Peritoneum (tissue), 1 donor: Measurements from ENCODE around the genes ANP32A and NOX5.

GRCh38 chr15:68073650-68074081 lies 19.6 kb downstream of the PIAS1 start:
- PRO-cap: no peak

DNA sequence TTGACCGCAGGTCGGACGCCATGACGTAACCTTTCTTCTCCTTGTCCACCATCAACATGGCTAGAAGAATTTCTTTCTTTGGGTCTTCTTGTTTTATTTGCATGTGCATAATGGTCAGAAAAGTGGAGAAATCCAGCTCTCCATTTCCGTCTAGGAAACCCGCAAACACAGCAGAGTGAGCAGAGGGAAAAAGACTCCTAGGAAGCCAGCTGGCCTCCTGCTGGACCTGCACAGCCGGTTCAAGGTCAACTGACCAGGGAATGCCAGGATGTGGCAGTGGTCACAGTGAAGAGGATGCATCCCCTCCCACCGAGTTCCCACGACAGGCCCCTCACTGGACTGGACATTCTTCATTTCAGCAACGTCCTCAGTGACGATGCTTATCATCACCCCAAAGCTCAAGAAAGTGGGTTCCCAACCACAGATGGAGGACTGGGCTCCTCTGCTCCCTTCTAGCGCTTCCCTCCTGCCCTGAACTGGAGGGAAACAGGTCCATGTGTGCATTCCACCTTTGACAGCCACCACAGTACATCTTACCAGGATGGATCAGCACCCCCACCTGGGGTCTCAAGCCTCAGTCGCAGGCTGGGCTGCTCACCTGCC lies 7.6 kb downstream of the CALML4 start:
- PRO-cap: no peak

DNA sequence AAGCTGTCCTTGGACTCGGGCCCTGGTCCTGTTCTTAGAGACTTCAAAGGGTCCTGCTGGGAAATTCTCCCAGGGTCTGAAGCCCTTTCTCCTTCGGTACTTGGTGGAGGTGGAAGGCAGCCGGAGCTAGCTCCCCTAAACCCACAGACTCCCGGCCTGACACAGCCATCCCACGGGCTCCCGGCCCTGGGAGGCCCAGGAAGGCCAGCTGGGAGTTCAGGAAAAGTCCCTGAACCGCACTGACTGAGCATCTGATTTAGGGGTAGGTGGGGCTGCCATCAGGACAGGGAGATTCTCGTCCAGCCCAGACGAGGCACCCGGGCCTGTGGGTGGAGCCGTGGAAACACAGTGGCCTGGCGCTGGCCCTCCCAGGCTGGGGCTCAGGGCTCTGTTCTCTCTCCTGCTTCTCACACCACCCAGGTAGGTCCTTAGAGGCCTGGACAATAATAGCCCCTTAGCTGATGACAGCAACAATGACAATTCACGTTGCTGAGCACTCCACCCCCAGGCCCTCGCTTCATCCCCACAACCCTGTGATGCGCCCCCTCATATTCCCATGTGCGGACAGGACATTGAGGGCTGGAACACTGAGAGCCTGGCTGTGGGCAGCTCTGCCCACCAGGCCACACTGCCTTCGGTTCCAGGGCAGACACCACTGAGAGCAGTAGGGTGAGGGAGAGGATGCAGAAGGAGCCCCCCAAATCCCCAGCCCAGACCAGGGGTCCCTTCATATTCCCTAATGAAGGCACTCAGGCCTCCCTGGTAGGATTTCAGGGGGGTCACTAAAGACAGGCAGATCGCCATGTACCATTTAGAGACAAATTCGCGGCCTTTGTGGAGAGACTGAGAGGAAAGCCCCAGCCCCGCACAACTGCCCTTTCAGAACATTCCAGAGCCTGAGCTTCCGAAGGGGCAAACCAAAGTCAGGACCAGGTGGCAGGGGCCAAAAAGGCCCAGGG lies 4.5 kb downstream of the CALML4 start:
- PRO-cap: no peak

DNA sequence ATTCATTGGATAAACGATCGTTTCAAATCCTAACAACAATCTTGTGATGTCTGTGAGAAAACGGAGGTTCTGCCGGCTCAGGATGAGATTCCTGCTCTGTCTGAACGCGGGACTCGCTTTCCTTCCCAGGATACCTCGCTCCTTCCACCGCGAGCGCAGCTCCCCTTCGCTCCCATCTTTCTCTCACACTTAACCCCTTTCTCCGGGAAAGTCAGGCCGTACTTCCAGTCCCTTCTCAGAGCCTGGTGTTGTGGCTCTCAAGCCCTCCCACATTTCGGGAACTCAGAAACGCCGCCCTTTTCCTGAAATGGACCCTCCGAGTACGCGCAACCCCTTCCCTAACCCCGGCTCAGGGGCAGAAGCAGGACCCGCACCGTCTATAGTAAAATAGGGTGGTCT lies 431 bp upstream of the FEM1B start:
- PRO-cap: no peak

GRCh38 chr15:68310366-68311124 lies 33.0 kb downstream of the FEM1B start:
- PRO-cap: no peak

- PRO-cap: no peak
These were observed 61.4 kb upstream of the CORO2B start for GRCh38 chr15:68517273-68517940.

DNA sequence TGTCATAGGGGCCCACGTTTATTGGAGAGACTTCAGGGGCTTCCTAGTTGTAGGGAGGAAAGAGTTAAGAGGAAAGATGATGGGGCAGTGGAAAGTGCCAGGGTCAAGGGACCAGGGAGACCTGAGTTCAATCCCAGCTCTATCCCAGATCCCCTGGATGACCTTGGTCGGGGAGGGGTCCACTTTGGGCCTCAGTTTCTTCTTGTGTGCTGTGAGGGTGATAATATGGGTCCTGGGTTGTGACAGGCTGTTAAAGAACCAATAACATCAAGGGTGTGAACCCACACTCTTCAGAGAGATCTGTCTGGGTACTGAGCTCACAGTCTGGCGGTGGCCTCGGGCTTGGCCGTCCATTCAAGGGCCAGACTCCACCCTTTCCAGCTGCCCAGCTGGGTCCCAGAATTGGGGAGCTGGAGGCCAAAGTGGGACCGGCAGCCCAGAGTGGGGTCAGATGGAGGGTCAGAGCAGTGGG lies 1.2 kb downstream of the CORO2B start:
- PRO-cap: no peak

DNA sequence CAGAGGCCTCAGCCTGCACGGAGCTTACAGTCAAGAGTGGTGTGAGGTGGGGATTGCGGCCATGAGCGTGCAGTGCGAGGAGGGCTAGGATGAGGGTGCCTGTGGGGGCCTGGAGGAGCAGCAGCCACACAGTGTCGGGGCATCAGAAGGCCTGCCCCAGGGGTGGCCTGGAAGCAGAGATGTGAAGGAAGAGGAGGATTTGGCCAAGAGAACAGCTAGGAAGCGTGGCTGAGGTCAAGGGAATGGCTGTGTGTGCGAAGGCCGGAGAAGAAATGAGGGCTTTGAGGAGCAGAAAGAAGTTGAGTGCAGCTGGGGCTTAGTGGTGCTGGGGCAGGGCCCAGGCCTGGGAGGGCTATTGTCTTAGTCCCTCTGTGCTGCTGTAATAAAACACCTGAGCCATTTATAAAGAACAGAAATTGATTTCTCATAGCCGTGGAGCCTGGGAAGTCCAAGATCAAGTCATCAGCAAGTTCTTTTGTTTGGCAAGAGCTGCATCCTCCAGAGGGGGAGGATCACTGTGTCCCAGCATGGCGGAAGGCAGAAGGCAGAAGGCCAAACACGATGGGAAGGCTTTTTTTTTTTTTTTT lies 22.7 kb downstream of the CORO2B start:
- PRO-cap: no peak

- PRO-cap: no peak
These were observed 35.9 kb downstream of the CORO2B start for GRCh38 chr15:68614299-68615581.

DNA sequence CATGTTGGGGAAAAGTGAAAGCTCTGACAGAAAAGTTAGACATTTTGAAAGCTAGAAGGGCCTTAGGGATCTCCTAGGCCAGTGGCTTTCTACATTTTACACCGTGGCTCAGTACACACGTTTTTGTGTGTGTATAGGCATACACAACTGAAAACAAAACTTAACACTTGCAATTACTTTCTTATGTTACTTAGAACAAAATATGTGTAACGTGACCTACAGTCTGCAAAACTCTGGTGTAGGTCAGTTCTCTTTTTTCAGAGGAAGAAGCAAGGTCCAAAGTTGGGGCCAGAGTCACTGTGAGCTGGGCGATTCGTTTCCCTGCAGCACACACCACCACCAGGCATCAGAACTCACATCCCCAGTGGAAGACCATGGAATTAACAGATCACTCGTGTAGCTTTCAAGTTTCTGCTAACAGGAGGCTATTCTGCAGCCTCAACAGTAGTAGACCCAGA lies 25.9 kb downstream of the ANP32A start:
- PRO-cap: no peak

- PRO-cap: no peak
These were observed 1.4 kb downstream of the ANP32A start for GRCh38 chr15:68819371-68819688.

DNA sequence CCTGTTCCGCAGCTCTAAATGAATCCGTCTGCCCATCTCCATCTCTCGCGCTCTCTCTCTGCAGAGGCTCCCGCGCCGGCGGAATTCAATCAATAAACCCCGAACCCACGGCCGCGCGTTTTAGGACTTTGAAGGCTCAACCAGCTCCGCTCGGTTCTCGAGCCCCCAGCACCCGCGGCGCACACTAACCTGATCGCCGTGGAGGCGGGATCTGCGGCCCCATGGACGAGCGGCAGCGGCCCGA lies at the start of gene ANP32A:
TSS of gene ANP32A (minus strand) at position 186 of the 244 bp plus-strand sequence.
- PRO-cap: unidirectional peak, minus-strand start at position 186 of the sequence; bidirectional peak, plus-strand start outside the sequence, minus-strand start at position 186 of the sequence

GRCh38 chr15:68821711-68822555 lies 1.2 kb upstream of the ANP32A start:
- PRO-cap: no peak

GRCh38 chr15:69014322-69014895 lies at the start of gene NOX5:
NOX5 (plus strand) TSS chr15:69014695.
- PRO-cap: no peak

GRCh38 chr15:69089944-69090730 lies 70.3 kb upstream of the GLCE start:
- PRO-cap: no peak

GRCh38 chr15:69117222-69117912 lies 43.1 kb upstream of the GLCE start:
- PRO-cap: no peak

DNA sequence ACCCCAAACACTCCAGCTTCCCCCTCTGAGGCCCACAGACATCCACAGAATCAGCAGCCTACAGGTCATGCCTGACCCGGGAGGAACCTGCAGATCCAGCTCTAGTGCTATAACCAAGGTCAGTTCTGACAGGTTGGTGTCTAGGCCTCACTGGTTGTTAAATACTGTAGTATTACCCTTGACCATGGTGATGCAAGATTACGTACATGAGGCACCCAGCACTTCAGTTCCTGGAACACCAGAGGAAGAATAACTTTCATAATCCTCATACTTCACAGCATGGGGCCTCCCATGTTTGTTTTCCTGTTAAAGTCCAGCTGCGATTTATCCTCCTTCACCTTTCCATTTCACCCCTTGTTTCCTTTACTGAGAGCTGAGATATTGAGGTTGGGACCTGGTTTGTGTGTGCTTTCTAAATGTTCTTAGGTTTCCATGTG lies 34.4 kb upstream of the GLCE start:
- PRO-cap: no peak

DNA sequence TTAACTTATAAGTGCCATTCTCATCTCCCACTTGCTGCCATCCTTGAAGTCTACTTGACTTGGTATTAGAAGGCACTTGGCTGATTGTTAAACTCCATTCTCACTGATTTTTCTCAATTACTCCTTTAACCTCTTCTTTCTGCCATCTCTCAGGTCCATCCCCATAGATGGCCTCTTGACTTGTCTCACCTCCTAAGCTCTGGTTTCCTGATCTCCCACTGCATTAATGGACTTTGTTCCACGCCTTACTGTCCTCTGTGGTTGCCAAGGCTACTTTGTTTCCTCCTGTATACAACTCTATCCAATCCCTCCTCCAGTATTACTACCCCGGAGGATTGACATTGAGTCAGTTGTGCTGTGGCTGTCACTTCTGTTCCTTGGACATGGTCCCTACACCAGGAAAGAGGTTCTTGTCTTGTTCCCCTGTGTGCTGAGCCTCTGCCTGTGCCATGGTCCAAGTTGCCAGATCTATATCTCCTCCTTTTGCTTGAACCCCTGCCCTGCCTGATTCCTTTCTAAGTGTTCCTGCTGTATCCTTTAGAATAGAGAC lies 10.6 kb upstream of the GLCE start:
- PRO-cap: no peak

- PRO-cap: no peak
These were observed 55.7 kb upstream of the KIF23 start for GRCh38 chr15:69358351-69358947.

- PRO-cap: no peak
These were observed 9.5 kb downstream of the RPLP1 start for GRCh38 chr15:69461989-69462672.